SUDHL5 (cell line): ENCODE measurements around a stretch of chr14.

- PRO-cap = no peak
Measured at GRCh38 chr14:90278657-90278987, 22.3 kb downstream of the PSMC1 start.

DNA sequence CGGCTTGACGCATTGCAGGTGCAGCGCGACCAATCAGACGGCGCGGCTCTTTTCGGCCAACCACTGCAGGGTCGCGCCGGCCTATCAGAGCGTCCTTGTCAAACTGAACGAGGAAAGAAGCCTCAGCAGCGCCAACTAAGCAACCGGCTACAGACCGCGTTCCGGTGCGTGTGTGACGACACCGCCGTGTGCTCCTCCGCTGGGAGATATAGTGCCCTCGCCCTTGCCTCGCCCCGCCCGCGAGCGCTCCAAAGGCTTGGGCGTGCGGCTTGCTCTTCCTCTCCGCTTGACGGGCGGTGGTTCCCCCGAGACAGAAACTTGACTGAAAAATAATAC is 13.6 kb upstream of the CALM1 start:
- PRO-cap = bidirectional peak, plus-strand start at position 150 of the sequence, minus-strand start outside the sequence

DNA sequence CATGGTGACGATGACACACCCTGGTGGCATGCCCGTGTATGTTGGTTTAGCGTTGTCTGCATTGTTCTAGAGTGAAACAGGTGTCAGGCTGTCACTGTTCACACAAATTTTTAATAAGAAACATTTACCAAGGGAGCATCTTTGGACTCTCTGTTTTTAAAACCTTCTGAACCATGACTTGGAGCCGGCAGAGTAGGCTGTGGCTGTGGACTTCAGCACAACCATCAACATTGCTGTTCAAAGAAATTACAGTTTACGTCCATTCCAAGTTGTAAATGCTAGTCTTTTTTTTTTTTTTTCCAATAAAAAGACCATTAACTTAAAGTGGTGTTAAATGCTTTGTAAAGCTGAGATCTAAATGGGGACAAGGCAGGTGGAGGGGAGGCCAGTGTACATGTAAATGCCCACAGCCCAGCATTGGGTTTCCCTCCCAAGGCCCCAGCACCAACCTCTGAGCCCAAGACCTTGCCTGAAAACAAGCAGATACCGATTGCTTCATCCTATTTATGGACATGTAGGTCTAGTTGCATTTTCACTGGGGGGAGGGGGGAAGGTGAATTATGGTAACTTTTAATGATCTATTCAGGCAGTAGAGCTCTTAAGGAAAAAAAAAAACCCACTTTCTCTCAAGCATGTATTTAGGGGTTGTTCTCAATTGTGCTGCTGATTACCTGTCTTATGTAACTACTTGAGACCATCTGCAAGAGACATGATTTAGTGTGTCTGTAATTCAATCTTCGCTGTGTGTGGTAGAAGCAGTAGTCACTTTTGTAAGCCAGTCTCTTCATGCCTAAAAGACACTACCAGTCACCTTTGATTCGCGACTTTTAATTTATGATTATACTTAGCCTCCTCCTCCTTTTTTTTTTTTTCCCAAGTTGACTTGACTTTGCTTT is 8.7 kb downstream of the CALM1 start:
- PRO-cap = no peak

DNA sequence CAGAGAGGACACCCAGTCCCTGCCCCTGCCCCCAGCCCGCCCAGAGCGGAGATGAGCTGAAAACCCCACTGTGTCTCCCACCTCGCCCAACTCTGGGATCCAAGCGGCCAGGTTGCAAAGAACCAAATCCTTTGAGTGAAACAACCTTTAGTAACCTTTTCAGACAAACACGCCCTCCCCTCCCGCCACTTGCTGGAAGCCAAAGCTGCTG is 120.6 kb downstream of the CALM1 start:
- PRO-cap = no peak

- PRO-cap = no peak
Measured at GRCh38 chr14:90518101-90518651, 121.3 kb downstream of the CALM1 start.

DNA sequence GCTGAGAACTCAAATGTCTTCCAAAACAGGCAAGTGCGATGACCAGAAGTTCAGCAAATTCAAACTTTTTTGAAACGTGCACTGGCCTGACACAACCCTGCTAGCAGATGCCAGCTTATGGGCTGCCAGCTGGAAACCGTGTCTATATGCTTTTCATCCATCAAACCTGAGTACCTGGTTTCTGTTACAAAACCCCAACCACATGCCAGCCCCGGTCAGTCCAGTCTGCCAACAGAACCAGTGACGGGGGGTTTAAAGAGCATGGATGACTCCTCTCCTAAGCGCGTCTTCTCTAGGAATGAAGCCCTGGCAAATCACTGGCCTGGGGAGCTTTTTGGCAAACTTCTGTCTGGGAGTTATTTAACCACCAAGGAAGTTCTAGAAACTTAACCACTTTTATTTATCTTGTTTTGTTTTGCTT is 189.6 kb downstream of the TTC7B start:
- PRO-cap = no peak

- PRO-cap = no peak
Measured at GRCh38 chr14:90721983-90722321, 94.3 kb downstream of the TTC7B start.

- PRO-cap = no peak
Measured at GRCh38 chr14:91063122-91063559, 2.7 kb upstream of the RPS6KA5 start.

GRCh38 chr14:91142333-91142808 is 28.5 kb downstream of the DGLUCY start:
- PRO-cap = no peak

- PRO-cap = no peak
Measured at GRCh38 chr14:91171586-91172016, 57.7 kb downstream of the DGLUCY start.

GRCh38 chr14:91222019-91222540 is 22.4 kb downstream of the GPR68 start:
- PRO-cap = no peak

- PRO-cap = bidirectional peak, plus-strand start at chr14:91243691, minus-strand start at chr14:91243708
Measured at GRCh38 chr14:91243456-91244085, 933 bp downstream of the GPR68 start.

DNA sequence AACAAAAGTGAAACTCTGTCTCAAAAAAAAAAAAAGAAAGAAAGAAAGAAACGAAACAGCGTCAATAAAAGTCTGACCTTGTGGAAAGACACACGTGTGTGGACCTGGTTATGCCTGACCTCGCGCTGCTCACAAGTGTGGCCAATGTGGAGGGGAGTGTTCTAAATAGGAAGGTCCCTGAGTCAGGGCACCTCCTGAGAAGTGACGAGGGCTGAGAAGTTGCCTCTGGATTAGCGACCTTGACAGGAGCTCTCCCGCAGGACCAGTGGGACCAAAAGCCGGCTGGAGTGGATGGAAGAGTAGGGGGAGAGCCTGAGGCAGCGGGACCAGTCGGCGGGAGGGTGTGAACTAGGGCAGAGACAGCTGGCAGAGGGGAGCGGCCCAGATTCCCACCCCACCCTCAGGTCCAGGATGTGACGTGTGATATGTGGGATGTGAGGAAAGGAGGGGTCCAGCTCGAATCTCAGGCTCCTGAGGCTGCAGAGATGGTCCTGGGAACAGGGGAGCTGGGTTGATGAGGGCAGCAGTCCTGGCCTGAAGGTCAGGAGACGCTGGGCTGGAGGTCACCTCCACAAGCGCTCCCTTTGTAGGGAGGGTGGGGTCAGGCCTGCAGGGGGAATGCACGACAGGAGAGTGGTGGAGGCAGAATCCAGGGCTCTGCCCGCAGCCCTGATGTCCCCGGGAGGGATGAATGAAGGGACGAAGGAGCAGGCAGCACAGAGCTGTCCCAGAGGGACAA is 24.8 kb upstream of the GPR68 start:
- PRO-cap = no peak

GRCh38 chr14:91321115-91321378 is 76.5 kb upstream of the GPR68 start:
- PRO-cap = no peak

- PRO-cap = bidirectional peak, plus-strand start at chr14:91352280, minus-strand start at chr14:91352258
Measured at GRCh38 chr14:91351826-91352536, 65.6 kb downstream of the CCDC88C start.

DNA sequence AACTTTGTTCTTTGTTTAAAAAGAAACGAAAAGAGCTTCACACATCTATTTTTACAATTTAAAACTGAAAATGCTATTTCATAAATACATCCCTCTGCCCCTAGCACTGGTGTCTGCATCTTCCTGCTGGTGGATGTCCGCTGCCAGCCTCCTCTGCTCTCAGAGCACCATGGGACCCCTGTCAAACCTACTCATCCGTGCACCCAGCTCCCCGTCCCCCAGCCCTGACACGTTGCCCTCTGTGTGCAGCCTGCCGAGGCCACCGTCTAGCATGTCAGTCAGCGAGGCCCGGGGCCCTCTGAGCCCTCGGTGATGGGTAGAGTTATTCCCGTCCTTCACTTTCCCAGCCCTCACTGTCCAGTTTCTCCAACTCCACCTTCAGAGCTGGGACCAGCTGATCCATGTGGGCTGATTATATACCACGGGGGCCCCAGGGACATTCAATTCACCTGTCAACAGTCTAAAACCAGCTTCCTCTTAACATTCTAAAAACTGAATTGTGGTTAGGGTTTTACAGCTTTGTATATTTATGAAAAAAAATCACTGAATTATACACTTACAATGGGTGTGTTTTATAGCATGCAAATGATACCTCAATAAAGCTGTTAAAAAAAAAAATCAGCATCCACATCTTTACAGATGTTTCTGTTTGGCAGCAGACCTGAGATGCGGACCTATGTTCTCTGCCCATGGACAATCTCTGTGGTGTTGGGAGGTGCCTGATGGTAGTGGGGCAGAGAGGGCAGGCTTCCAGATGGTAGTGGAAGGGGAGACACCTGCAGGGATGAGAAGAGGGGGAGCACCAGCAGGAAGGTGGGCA is 61.3 kb downstream of the CCDC88C start:
- PRO-cap = bidirectional peak, plus-strand start at position 112 of the sequence, minus-strand start at position 135 of the sequence; bidirectional peak, plus-strand start at position 636 of the sequence, minus-strand start at position 355 of the sequence

DNA sequence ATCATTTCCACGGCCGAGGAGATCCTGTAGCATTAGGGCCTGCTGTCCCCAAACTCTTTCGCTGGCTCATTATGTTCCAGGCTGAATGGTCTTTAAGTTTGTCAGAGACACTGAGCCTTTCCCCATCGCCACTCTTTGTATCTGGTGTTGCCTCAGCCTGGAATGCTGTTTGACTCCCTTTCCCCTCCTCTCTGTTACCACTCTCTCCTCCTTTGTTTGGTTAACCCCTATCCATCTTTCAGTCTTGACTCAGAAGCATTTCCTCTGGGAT is 95.4 kb upstream of the PPP4R3A start:
- PRO-cap = no peak

GRCh38 chr14:91774248-91775075 is 42.6 kb upstream of the CATSPERB start:
- PRO-cap = no peak

GRCh38 chr14:91835624-91835994 is 31.7 kb downstream of the TC2N start:
- PRO-cap = no peak

GRCh38 chr14:91871808-91872962 is 4.8 kb upstream of the TC2N start:
- PRO-cap = no peak